Measurements from ENCODE around the genes ZNF223, ZNF226, IGSF23, APOE, CLPTM1 and RELB.

DNA sequence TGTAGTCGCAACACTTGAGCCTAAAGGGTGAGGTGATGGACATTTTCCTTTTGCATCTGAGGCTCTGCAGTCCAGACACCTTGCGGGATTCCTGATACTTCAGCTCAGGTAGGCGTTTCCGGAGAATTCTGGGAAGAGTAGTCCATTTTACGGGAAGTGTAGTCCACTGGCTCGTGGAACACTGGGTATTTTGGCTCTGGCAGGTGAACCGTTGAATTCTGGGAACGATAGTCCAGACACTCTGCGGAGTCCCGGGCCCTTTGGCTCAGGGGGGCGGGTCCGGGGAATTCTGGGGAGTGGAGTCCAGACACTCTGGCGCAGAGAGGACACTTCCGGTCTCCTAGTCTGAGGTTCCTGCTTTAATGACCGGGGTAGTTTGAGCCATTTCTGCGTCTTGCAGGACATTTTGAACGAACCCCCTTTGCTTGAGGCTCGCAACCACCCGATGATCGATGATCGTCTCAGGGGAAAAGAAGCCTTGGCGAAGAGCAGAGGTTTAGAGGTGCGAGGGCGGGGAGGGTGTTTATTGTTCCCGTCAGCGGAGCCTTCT lies at the start of gene ZNF223:
TSS of gene ZNF223 (plus strand) at position 343 of the 550 bp plus-strand sequence.
- RAMPAGE, long total RNA: no peak
- RRBS: 0% methylated on average over 1 of the region's 26 CpGs

GRCh38 chr19:44113905-44114353 lies 730 bp downstream of the ZNF225 start:
- RAMPAGE, long total RNA: no peak
- RRBS: no CpG with 5 or more reads among the region's 14 CpGs

DNA sequence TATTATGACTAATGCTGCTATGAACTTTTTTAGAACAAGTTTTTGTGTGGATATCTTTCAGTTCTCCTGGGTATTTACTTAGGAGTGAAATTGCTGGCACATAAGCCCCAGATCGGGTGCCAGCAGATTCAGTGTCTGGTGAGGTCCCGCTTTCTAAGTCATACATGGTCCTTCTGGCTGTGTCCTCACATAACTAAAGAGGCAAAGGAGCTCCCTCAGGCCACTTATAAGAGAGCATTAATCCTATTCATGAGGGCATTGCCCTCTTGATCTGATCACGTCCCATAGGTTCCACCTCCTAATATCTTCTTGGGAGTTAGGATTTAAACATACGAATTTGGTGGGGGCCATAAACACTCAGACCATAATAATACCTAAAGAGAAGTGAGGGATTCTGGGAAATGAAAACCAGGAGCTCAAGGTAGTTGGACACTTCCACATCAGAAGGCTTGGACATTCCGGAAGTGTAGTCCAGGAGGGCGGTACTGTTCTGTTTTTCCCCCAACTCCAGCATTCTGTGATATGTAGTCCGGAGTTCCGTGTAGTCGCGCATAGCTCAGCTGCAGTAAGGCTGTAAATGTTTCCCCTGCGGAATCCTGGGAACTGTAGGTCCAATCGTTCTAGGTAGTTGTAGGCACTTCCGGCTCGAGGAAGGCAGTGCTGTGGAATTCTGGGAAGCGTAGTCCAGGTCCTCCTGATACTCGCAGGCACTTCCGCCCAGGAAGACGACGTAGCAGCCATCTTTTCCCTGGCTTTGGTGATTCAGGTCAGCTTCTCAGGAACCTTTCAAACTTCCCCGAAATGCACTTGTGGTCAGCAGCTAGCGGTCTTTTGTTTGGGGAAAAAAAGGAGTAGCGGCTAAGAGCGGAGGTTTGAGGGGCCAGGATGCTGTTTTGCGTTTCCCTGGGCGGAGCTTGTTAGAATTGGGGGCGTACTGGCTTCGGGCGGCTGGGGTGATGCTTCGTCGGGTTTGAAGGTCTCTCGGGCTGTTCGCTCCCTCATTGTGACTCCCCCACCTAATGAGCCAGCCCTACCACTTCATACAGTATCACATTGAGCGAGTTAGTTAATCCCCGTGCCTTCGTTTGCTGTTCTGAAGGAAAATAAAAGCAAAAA lies at the start of gene ZNF226:
TSS of gene ZNF226 (plus strand) at position 724 of the 1,116 bp plus-strand sequence.
- RAMPAGE, long total RNA: start-site peak on the plus strand centred at position 747 of the sequence, 38 bp wide, 384 and 97 reads in 2 replicates
- RRBS: 2% methylated on average over 5 of the region's 35 CpGs

DNA sequence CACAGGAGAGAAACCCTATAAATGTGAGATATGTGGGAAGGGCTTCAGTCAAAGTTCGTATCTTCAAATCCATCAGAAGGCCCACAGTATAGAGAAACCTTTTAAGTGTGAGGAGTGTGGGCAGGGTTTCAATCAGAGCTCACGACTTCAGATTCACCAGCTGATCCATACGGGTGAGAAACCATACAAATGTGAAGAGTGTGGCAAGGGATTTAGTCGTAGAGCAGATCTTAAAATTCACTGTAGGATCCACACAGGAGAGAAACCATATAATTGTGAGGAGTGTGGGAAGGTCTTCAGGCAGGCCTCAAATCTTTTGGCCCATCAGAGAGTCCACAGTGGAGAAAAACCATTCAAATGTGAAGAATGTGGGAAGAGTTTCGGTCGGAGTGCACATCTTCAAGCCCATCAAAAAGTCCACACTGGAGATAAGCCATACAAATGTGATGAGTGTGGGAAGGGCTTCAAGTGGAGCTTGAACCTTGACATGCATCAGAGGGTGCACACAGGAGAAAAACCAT lies 12.0 kb downstream of the ZNF226 start:
- RAMPAGE, long total RNA: no peak
- RRBS: no CpG with 5 or more reads among the region's 6 CpGs

DNA sequence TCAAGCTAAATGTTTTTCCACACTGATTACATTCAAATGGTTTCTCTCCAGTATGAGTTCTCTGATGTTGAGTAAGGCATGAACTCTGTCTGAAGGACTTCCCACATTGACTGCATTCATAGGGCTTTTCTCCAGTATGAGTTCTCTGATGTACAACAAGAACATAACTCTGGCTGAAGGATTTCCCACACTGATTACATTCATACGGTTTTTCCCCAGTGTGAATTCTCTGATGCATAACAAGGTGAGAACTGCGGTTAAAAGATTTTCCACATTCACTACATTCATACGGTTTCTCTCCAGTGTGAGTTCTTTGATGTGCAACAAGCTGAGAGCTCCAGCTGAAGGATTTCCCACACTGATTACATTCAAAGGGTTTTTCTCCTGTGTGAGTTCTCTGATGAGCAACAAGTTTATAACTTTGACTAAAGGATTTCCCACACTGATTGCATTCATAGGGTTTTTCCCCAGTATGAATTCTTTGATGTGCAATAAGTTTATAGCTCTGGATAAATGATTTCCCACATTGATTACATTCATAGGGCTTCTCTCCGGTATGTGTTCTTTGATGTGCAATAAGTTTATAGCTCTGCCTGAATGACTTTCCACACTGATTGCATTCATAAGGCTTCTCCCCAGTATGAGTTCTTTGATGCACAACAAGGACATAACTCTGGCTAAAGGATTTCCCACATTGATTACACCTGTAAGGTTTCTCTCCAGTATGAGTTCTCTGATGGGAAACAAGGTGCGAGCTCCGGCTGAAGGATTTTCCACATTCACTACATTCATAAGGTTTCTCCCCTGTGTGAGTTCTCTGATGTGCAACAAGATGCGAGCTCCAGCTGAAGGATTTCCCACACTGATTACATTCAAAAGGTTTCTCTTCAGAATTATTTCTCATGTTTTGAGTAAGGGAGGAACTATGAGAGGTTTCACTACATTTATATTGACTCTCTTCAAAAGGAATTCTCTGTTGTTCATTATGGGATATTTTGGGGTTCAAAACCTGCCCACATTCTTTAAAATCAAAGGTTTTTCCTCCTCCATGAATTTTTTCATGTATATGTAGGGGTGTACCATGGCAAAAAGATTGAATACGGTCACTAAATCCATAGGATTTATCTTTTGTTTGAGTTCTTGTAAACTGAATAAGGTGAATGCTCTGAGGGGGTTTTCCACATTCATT lies 23.4 kb downstream of the ZNF180 start:
- RAMPAGE, long total RNA: no peak
- RRBS: no CpG with 5 or more reads among the region's 8 CpGs

DNA sequence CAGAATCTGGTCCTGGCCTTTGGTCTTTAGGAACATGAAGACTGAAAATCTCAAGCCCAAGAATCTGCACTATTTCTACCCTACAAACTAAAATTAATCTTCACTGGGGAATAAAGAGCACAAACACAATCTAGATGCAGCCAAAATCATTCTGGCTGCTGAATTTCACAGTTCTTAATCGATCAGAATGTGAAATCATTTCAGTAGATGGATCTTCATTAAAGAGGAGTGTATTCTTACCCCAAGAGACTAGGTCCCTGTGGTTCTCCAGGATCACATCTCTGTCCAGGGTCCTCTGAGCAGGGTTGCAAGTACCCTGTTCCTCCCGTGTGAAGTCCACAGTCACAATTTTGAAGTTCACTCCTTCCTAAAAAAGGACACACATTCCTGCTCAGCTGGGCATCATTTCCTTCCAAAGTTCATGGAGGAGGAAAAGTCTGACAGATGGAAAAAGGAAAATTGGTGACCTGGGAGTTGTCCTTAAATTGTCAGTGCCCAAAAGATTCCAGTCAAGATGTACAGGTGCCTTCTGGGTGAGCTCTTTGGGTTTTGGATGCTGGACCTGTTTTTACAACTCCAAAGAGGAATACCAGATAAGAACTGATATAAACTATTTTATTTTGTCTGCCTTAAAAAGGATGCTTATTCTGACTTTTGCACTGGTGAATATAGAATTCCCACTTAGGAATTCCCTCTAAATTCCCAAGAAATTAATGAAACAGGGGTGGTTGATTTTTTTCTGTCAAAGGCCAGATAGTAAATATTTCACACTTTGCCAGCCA lies 21.1 kb downstream of the ZNF180 start:
- RAMPAGE, long total RNA: no peak
- RRBS: no CpG with 5 or more reads among the region's 2 CpGs

DNA sequence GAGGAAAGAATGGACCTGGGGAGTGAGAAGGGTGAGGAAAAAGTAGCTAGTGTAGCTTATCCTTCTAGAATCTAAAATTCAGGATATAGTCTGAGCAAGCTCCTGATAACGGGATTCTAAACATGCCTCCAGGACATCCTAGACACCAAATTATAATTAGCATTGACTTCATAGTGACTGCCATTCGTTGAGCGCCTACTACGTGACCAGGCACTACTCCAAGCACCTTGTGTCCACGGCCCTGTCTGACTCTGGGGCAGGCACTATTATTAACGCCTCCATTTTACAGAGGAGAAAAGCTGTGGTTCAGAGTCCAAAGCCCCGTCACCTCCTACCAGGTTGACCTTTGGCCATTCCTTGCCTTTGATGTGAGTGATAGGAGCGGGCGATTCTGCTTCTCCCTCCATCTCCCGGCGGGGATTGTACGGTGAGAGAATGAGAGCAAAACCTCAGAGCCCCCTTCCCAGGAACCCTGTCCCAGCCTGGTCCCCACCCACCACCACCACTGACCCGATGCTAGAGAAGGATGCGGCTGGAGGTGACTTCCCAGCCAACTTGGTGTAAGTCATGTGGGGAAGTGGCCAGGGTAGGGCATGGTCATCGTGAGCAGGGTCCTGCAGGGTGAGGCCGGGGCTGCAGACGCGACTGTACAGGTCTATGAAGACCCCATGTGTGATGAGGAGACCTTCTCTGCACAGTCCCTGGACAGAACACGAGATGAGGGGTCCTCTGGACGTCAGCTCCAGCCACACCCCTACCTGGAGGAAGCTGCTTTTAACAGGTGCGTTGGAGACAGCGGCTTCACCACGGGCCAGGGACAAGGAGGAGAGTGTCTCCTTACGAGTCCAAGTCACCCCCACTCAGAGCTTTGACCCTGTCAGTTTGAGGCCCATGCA lies at the start of gene IGSF23:
TSS of gene IGSF23 (plus strand) at position 353 of the 896 bp plus-strand sequence.
- RAMPAGE, long total RNA: no peak
- RRBS: no CpG with 5 or more reads among the region's 24 CpGs

GRCh38 chr19:44617596-44618023 lies 4.2 kb downstream of the IGSF23 start:
- RAMPAGE, long total RNA: no peak
- RRBS: no CpG with 5 or more reads among the region's 4 CpGs

DNA sequence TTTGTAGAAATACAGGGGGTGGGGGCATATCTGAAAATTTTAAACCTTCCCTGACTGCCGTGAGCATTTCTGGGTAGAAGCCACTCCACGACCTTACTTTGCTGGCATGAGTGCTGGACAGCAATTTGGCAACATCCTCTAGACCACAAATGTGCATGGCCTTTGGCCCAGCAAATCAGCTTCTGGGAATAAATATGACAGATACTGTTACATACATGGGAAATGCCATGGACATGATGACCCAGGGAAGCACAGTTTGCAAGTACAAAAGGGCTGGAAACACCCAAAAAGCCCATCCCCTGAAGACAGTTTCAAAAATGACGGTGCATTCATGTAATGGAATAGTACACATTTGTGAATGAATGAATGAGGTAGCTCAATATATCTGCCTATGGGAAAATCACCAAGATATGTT lies 3.2 kb upstream of the PVR start:
- RAMPAGE, long total RNA: no peak
- RRBS: no CpG with 5 or more reads among the region's 3 CpGs

- RAMPAGE, long total RNA: no peak
- RRBS: no CpG with 5 or more reads among the region's 11 CpGs
Observed at GRCh38 chr19:44662568-44663617, 8.4 kb upstream of the CEACAM19 start.

DNA sequence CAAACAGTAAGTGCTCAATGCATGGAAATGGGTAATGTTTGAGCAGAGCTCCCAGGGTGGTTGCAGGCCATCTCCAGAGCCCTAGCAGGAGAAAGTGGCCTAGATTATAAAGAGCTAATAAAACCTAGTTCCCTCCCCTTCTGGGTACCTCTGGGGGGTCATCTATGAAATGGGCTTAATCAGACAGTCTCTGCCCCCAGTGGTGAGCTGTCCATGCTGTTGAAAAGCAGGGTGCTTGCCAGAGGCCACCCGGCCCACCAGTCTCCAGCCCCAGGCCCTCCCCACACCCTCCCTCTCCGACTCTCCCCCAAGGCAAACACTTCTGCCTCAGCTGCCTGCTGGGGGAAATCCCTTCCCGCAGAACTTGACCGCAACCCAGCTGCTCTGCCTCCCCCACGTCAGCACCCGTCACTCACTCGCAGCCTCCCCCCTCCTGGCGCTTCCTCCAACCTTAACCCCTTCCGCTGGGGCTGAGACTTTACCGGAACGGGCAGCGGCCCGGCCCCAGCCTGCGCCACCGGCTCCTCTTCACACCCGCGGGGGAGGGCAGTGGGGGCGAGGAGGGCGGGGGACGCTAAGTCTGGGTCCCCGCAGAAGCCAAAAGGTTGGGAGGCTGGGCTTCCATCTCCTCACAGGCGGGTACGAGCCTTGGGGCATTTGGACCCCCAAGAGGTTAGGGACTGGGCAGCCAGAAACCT lies 4.7 kb downstream of the BCL3 start:
- RAMPAGE, long total RNA: no peak
- RRBS: no CpG with 5 or more reads among the region's 23 CpGs

- RAMPAGE, long total RNA: no peak
- RRBS: no CpG with 5 or more reads among the region's 5 CpGs
Observed at GRCh38 chr19:44756166-44756442, 7.6 kb downstream of the BCL3 start.

DNA sequence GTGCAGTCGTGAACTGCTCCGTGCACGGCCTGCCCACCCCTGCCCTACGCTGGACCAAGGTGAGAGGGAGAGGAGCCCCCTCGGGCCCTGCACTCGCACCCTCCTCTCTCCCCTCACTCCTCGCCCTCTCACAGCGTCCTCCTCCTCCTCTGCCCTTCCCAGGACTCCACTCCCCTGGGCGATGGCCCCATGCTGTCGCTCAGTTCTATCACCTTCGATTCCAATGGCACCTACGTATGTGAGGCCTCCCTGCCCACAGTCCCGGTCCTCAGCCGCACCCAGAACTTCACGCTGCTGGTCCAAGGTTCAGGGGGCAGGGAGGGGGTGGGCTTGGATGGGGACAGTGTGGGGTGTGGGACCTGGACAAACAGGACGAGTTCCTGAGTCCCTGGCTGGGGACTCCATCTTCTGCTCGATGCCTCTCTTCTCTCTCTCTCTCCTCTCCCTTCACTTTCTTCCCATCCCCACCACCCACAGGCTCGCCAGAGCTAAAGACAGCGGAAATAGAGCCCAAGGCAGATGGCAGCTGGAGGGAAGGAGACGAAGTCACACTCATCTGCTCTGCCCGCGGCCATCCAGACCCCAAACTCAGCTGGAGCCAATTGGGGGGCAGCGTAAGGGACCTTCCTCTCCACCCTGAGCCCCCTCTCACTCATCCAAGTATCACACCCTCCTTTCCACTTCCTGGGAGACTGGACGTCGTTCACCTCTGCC lies 9.8 kb downstream of the BCAM start:
- RAMPAGE, long total RNA: no peak
- RRBS: no CpG with 5 or more reads among the region's 25 CpGs

DNA sequence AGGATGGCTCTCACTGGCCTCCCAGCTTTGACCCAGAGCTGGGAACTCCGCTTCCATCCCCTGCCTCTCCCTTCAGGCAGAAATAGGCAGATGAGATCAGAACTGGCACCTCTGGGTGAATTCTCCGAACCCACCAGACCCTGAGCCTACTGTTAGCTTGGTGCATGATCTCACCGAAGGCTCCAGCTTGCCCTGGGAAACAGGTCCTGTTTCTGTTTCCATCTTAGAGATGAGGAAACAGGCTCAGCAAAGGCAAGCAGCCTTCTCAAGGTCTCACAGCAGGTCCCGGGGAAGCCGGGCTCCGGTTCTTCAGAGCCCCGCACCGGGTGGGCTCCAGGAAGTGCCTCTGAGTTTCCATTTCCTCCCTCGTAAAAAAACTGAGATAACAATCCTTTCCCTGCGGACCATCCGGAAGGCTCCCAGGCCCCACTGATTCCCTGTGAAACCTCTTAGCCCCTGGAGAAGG lies 2.0 kb downstream of the NECTIN2 start:
- RAMPAGE, long total RNA: no peak
- RRBS: 2% methylated on average over 3 of the region's 11 CpGs

DNA sequence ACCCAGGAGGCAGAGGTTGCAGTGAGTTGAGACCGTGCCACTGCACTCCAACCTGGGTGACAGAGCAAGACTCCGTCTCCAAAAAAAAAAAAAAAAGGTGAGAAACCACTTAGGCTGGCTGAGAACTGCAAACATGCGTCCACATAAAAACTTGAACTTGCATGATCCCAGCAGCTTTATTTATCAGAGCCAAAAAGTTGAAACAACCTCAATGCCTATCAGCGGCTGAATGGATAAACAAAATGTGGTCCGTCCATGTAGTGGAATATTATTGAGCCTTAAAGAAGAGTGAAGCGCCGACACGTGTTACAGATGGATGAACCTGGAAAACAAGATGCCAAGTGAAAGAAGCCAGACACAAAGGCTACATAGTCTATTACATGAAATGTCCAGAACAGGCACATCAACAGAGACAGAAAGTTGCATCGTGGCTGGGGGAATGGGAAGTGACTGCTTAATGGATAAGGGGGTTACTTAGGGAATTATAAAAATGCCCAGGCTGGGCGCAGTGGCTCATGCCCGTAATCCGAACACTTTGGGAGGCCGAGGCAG lies 13.7 kb downstream of the NECTIN2 start:
- RAMPAGE, long total RNA: no peak
- RRBS: no CpG with 5 or more reads among the region's 13 CpGs

DNA sequence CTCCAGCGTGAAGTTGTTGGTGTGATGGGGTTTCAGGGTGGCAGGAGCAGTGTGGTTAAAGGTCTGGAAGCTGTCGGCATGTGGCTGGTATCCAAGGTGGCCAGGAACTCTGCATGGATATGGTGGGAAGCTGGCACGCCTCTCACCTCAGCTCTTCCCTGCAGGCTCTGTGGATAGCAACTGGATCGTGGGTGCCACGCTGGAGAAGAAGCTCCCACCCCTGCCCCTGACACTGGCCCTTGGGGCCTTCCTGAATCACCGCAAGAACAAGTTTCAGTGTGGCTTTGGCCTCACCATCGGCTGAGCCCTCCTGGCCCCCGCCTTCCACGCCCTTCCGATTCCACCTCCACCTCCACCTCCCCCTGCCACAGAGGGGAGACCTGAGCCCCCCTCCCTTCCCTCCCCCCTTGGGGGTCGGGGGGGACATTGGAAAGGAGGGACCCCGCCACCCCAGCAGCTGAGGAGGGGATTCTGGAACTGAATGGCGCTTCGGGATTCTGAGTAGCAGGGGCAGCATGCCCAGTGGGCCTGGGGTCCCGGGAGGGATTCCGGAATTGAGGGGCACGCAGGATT lies 2.6 kb upstream of the APOE start:
- RAMPAGE, long total RNA: no peak
- RRBS: no CpG with 5 or more reads among the region's 17 CpGs

DNA sequence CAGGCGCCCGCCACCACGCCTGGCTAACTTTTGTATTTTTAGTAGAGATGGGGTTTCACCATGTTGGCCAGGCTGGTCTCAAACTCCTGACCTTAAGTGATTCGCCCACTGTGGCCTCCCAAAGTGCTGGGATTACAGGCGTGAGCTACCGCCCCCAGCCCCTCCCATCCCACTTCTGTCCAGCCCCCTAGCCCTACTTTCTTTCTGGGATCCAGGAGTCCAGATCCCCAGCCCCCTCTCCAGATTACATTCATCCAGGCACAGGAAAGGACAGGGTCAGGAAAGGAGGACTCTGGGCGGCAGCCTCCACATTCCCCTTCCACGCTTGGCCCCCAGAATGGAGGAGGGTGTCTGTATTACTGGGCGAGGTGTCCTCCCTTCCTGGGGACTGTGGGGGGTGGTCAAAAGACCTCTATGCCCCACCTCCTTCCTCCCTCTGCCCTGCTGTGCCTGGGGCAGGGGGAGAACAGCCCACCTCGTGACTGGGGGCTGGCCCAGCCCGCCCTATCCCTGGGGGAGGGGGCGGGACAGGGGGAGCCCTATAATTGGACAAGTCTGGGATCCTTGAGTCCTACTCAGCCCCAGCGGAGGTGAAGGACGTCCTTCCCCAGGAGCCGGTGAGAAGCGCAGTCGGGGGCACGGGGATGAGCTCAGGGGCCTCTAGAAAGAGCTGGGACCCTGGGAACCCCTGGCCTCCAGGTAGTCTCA lies at the start of gene APOE:
TSS of gene APOE (plus strand) at position 572 of the 708 bp plus-strand sequence.
- RAMPAGE, long total RNA: start-site peak on the plus strand centred at position 563 of the sequence, 88 bp wide, 937 and 28 reads in 2 replicates
- RRBS: no CpG with 5 or more reads among the region's 18 CpGs

- RAMPAGE, long total RNA: no peak
- RRBS: 56% methylated on average over 2 of the region's 31 CpGs
Observed at GRCh38 chr19:44909062-44909833, 3.7 kb downstream of the APOE start.

DNA sequence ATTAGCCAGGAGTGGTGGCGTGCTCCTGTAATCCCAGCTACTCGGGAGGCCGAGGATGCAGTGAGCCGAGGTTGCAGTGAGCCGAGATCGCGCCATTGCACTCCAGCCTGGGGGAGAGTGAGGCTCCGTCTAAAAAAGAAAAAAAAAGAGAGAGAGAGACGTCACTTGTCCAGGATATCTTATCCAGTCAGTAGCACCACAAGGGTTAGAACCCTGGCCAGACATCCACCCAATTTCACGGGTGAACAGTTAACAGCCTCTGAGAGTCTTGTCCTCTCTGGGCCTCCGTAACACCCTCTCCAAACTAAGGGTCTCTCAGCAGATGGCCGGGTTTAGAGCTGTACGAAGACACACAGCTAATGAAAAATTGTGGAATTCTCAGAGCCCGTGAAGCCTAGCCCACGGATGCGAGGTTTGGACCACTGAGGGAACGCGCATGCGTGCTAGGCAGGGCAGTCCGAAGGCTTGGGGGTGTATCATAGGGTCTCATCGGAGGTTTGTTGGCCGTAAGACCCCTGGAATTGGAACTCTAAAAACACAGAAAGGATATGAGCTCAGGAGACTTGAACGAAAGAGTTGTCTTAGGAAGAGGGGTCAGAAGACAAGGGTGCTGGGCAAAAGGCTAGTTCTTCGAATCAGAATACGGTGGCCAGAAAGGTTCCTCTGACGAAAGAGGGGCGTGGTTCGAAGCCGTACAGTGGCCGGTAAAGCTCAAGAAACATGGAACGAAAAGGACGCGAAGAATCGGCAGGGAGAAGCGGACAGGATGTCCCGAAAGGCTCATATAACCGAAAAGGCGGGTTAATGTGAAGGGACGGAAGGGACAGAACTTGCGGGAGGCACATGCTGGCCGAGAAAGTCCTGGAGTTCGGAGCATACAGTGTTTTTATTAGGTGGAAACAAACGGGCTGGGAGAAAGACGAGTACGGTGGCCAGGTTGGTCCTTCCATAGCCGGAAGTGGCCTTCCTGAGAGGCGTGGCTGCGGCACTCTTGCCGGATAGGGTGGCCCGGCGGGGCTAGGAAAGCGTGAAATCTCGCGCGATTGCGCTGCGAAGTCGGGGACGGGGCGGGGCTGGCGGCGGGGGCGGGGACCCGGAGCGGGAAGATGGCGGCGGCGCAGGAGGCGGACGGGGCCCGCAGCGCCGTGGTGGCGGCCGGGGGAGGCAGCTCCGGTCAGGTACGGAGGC lies at the start of gene CLPTM1:
TSS of gene CLPTM1 (plus strand) at position 1,091 of the 1,188 bp plus-strand sequence.
- RAMPAGE, long total RNA: start-site peak on the plus strand centred at position 1,097 of the sequence, 19 bp wide, 2,242 and 307 reads in 2 replicates
- RRBS: 1% methylated on average over 26 of the region's 77 CpGs

DNA sequence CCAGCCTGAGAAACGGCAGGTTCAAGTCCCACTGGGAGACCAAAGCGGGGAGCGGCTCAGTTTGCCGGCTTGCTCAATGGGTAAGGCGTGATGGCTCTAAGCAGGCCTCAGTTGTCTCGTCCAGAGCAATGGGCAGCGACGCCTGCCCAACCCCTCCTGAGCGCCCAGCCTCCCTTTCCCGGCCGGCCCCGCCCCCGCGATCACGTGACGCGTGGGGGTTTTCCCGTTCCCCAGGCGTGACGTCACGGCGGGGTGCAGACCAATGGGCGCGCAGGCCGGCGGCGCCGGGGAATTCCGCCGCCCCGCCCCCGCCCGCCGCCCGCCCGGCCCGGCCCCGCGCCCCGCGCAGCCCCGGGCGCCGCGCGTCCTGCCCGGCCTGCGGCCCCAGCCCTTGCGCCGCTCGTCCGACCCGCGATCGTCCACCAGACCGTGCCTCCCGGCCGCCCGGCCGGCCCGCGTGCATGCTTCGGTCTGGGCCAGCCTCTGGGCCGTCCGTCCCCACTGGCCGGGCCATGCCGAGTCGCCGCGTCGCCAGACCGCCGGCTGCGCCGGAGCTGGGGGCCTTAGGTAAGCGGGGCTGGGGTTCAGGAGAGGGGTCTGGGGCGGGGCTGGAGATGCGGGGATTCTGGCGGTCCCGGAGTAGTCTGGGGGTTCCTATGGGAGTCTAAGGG lies at the start of gene RELB:
TSS of gene RELB (plus strand) at position 346 of the 671 bp plus-strand sequence.
- RAMPAGE, long total RNA: no peak
- RRBS: under 1% methylated on average over 36 of the region's 80 CpGs